A375 (cell line): ENCODE data around the genes SLAMF9, ATP1A4 and NIT1.

- RAMPAGE, long total RNA = no peak
Observed at GRCh38 chr1:159595347-159595698, 7.7 kb downstream of the APCS start.

- RAMPAGE, long total RNA = no peak
Observed at GRCh38 chr1:159800021-159800788, 2.0 kb upstream of the FCRL6 start.

- RAMPAGE, long total RNA = no peak
Observed at GRCh38 chr1:159854741-159855404, 7.6 kb downstream of the VSIG8 start.

- RAMPAGE, long total RNA = no peak
Observed at GRCh38 chr1:159915830-159916592, 9.3 kb downstream of the TAGLN2 start.

DNA sequence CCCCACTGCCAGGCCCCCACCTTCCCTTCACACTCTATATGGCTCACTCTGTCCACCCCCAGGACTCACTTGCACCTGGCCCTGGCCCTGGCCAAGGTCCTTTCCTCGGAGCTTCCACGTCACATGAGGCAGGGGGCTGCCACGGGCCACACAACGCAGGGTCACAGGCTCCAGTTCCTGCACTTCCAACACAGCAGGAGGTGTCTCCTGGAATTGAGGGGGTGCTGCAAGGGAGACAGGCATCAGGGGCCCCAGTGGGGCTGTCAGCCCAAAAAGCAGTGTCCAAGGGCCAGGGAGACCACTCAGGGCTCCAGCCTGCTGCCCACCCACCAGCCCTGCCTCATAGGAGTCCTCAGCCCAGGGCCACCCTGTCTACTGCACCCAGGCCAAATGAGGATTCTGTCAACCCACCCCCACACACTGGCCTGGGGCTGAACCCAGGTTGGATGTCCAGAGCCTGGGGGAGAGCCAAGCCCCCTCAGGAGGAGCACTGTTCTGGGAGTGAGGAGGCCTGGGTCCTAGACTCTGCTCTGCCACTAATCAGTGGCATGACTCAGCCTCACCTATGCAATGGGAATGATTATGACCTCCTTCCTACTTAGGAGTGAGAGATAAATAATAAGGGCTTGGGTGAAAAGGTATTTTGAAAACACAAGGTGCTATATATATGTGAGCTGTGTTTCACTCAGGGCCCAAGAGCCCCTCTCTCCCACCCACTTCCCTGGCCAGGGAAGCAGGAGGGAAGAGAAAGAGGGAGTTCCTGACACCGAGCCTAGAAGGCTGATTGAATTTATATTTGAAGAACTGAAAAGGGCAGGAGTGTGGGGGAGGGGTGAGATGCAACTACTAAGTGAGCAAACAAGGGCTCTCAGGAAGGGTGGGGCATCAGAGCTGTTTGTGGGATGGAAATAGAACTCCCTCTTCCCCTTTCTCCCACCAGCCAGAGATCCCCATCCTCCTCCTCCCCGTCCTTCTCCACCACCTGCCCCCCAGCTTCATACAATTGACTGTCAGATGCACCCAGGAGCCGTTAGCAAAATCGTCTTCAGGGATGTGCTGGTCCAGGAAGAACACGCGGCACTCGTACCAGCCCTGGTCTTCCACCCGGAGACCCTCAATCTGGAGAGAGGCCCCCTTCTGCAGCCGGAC, 8.4 kb downstream of the IGSF9 start:
- RAMPAGE, long total RNA = no peak

DNA sequence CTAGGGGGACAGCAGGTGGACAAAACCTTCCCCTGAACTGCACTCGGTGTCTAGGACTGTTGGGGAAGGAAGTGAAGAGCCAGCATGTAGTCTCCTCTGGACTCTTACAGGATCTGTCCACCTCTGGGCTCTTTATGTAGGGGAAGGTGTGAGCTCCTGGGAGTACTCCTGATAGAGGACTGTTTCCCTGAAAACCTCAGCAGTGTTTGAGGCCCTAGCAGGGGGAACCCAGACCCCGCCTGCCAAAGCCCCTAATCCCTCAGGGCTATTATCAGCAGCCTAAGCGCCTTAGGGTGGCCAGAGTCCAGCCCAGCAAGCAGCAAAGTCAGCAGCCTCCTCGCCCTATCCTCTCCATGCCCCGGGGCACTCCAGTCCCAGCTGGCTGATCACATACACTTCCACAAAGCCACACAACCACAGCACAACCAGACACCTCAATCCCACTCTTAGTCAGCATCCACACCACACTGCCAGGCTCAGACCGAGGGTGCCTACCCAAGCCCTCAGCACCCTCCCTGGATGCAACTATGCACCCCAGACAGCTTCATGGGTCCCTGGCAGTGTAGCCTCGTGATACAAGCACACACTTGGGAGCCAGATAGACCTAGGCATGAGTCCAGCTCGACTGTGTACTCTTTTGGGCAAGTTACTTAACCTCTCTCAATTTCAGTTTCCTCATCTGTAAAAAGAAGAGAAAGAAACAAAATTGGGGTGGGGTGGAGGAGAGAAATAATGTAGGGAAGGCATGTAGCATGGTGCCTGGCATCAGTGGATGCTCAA, 7.1 kb downstream of the IGSF9 start:
- RAMPAGE, long total RNA = no peak

DNA sequence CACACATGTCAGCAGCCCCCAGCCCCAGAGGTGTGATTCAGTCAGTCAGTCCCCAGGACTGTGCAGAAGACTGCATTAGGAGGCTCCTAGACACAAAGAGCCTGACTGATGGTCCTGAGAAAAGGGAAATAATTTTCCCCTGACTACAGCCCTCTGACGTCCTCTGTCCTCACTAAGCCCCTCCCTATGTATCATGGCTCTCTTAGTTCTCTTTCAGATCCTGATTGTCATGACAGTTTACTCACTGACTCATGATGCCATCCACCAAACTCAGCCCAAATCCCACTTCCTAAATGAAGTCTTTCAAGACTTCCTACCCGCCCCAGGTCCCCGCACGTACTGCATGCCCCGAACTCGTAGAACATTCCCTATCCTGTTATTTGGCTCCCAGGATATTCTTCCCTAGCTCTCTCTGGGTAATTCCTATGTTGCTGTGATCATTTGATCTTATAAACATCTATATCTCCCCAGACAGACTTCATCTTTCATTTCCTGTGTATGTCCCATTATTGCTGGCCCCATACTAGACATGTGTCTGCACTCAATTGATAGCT, at the start of gene SLAMF9:
SLAMF9 (minus strand) TSS at position 107 of the 554 bp plus-strand sequence.
- RAMPAGE, long total RNA = no peak

DNA sequence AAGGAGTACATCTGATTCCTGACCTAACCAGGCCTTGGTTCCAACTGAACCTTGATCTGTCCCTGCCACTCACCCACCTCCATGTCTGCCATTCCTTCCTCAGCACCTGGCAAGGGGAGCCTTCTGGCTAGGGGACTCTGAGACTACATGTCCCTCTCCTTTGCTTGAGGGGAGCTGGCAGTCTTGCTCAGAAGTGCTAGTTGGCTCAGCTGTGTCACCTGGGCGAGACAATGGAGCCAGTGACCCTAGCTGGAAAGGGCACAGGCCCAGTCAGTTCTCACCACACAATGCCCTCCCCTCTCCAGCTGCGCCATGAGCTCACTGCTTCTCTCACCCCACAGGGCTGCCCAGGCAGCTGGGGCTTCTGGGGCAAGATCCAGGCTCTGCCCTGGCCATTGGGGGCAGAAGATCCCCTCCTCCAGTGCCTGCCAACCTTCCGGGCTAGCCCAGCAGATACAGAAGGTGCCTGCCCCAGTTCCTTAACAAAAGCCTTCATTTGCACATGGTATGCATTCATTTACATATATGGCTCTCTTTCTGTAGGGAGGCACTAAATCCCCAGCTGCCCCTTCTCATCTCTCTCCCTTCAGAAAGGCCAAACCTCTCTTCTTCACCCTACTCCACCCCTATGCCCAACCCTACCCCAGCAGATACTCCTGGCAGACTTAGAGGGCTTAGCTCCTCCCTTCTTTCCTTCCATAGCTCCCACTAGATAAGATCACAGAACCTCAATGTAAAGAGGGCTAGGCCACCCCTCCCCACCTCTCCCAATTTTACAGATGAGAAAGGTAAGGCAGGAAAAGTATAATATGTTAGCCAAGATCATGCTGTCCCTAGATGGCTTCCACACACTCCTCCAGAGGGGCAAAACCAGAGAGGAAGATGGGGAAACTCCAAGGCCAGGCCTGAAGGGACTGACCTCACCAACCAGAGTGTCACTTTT, 2.6 kb downstream of the IGSF8 start:
- RAMPAGE, long total RNA = no peak

DNA sequence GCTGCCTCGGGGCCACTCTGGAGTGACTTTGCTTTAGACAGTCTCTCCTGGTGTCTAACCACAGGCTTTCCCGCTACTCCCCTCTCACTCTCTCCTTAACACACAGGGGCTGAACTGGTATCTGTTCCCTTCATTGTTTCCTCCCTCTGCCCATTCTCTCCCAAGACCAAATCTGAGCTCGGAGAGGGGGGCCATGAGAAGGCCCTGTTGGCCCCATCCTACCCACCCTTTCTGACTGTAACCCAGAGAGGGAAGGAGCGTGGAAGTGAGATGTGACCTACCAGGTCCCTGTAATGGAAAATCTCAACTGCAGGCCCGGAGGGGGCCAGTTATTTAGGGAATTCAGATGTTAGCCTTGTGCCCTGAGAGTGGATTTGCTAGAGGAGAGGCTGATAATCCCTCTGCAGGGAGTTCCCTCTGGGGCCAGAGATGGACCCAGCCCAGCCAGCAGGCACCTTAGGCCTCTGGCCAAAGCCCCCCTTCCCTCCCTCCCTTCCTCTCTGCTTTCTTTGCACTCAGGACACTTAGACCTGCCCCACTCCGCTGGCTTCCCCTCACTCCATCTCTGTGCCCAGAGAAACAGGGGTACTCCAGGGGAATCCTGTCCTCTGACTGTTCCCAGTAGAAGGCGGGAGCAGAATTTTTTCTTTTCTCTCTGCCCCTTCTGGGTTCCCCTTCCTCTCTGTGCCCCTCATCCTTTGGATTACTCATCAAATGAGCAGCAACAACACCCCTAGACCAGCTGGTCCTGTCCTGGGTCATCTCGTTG, 1.5 kb upstream of the ATP1A2 start:
- RAMPAGE, long total RNA = no peak

DNA sequence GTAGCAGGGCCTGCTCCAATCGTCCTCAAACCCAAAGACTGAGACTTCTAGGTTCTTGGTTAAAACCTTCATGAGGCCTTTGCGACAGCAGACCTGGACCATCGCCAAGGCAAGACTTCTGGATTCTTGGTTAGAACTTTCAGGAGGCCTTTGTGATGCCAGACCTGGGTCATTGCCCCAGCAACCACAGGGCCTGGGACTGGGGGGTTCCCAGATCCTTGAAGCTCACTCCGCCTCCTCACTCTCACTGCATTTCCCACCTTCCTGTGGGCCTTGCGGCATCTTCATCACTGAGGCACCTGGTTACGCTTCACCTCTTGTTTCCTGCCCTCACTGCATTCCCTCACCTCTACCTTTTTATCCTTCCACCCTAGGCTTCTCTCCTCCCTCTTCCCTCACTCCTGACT, at the start of gene ATP1A4:
ATP1A4 (plus strand) TSS at position 213 of the 407 bp plus-strand sequence.
- RAMPAGE, long total RNA = no peak

GRCh38 chr1:160192888-160193544, 2.6 kb downstream of the CASQ1 start:
- RAMPAGE, long total RNA = no peak

DNA sequence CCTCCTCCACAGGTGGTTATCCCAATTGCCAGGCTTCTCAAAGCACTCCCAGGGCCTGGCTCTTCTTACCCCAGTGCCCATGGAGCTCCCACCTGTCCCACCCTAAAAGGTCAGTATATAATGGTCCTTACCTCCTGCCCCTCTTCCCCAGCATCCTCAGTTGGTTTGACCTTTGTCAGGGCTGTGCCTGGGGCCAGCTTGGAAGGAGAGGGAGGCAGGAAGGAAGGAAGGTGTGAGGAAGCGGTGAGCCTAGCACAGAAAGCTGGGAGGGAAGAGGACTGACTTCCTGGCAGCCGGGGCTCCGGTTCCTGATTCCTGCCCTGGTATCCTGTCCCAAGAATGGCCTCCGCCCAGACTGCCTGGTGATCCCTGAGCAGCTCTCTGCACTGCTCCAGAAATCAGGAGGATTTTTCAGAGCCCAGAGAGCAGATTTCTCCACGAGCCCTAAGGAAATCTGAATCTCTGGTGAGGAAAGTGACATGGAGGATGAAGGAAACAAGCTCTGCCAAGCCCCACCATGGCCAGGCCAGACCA, 3.0 kb downstream of the PEA15 start:
- RAMPAGE, long total RNA = no peak

- RAMPAGE, long total RNA = no peak
Observed at GRCh38 chr1:160399515-160400224, 694 bp upstream of the VANGL2 start.

- RAMPAGE, long total RNA = no peak
Observed at GRCh38 chr1:160453473-160454028, 53.2 kb downstream of the VANGL2 start.

- RAMPAGE, long total RNA = no peak
Observed at GRCh38 chr1:160621409-160621608, 25.5 kb downstream of the SLAMF1 start.

DNA sequence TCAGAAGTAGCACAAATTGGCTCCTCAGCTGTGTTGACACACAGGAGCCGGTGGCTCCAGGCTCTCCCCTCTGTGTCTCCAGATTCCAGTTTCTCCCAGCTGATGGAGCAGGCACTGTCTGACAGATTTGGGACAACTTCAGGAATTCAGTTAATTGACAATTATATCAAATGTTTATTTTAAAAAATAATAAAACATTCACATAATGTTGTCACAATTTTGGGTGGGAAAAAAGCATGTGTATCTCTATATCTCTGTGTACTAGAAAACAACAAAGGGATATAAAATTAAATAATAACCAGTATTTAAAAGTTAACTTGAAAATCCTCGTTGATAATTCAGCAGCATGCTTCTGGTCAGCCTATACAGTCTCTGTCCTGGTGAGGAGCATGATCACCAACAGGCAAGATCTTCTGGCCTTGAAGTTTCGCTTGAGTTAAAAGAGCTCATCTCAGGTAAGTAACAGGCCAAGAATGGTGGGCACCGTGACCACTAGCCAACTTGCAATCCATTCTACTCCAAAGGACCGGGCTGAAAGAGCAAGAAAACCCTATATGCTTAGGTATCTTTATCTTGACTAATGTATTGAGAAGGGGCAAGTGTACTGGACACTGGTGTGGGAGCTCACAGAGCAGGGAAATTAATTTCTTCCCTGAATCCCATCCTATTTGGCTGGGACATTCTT, 31.9 kb upstream of the SLAMF1 start:
- RAMPAGE, long total RNA = no peak

GRCh38 chr1:160789659-160790543, 6.1 kb upstream of the LY9 start:
- RAMPAGE, long total RNA = no peak

- RAMPAGE, long total RNA = no peak
Observed at GRCh38 chr1:160880829-160881660, 3.9 kb downstream of the ITLN1 start.

- RAMPAGE, long total RNA = no peak
Observed at GRCh38 chr1:160911393-160912125, 26.6 kb upstream of the ITLN1 start.

- RAMPAGE, long total RNA = start-site peak on the minus strand at chr1:161118024-161118057, 798 and 209 reads in 2 replicates; start-site peak on the plus strand at chr1:161118093-161118105, 30 and 19 reads in 2 replicates
Observed at GRCh38 chr1:161117856-161118823, at the start of gene NIT1. Gene NIT1 (plus strand): TSS chr1:161118105.